Cardiac atrium fibroblast (primary cell): Measurements from ENCODE around the genes XIRP1 and MYRIP.

DNA sequence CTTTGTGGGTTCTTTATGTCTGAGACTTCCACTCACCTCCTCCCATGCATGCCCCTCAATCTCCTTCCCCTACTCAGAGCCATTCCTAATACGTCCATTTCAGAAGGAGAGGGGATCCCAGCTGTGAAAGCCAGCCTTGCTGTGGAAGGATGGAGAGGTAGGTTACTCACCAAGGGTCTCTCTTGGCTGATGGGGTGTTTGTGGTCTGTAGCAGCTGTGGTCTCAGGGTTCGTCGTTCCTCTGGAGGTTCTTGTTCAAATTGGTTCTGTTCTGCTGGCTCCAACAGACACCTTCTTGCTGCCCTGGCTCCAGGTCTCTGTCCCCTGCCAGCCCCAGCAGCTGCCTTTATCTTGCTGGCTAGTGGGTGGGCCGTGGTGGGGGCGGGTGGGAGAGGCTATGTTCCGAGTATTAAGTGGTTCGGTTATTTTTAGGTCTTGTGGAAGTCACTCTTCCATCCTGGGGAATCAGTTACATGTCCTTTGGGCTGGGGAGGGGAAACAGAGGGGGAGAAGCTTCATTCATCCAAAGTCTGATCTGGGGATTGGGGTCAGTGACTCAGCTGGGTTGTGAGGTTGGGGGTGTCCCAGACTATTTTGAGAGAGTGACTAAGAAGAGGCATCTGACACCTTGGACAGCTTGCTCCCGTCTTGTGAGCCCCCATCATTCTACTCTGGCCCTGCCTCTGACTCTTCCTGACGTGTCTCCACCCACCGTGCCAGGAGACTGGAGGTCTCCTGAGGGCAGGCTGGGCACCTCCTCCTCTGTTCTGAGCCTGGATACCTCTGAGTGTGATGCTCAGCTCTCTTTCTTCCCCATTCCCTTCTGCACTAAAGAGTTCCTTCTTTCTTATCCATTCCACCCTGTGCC is at the start of gene XIRP1:
TSS of gene XIRP1 (minus strand) at position 320 of the 867 bp plus-strand sequence.
- RAMPAGE, long total RNA: no peak

DNA sequence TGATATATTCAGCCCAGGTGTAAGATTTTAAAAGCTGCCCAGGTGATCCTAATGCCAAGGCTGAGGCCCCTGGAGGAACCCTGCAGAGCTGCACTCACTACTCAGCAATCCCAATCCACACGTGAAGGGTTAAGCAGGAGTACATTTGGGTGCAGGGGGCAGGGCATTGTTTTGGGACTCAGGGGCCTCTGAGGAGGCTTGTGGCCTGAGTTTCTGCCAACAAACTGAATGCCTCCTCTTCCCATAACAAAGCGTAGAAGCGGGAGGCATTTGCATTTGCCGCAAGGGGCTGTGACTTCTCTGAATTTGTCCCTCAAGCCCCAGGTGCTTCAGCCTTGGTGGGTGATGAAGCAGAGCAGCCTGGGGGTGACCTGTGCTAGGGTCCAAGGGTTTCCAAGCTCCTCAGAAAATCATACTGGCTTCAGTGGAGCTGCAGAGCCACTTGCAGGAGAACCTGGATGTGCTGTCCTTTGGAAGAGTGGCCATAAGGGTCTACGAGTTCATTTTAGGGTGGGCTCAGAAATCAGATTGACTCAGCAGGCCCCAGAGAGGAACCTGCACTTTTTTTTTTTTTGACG is 1.6 kb upstream of the RPSA start:
- RAMPAGE, long total RNA: no peak

DNA sequence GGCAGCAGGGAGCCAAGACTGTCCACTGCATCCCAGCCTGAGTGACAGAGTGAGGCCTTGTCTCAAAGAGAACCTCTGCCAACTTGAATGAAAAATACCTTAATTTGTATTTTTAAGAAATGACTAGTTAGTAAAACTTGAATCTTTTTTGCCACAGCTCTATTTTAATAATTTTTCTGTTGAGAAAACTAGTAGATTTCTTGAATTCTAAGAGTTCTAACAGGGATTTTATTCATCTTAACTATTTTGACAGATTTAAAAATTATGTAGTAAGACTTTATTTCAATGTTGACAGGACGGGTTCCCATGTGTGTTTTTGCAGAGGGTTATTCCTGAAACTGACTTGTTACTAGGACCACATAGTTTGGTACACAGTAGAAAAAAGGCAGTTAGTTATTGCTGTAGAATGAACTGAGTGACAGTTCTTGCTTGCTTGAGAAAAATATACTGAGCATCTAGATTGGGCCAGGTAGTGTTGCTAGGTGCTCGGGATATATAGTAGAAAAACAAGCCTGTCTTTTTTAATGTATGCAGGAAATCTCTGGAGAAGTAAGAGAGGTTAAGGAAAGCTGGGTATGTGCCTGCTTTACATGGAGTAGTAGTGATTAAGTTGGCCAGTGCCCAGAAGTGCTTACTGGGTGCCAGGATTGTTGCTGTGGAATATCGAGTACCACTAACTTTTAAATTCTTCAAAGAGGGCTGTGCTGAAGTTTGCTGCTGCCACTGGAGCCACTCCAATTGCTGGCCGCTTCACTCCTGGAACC is 3.7 kb downstream of the RPSA start:
- RAMPAGE, long total RNA: no peak

- RAMPAGE, long total RNA: no peak
Observed at GRCh38 chr3:39428761-39429301, 22.3 kb downstream of the RPSA start.

- RAMPAGE, long total RNA: no peak
Observed at GRCh38 chr3:39808987-39810263, at the start of gene MYRIP. MYRIP (plus strand) TSS chr3:39809609.

GRCh38 chr3:40044067-40044556 is 234.7 kb downstream of the MYRIP start:
- RAMPAGE, long total RNA: no peak

GRCh38 chr3:40189667-40190577 is 119.6 kb upstream of the EIF1B start:
- RAMPAGE, long total RNA: no peak

DNA sequence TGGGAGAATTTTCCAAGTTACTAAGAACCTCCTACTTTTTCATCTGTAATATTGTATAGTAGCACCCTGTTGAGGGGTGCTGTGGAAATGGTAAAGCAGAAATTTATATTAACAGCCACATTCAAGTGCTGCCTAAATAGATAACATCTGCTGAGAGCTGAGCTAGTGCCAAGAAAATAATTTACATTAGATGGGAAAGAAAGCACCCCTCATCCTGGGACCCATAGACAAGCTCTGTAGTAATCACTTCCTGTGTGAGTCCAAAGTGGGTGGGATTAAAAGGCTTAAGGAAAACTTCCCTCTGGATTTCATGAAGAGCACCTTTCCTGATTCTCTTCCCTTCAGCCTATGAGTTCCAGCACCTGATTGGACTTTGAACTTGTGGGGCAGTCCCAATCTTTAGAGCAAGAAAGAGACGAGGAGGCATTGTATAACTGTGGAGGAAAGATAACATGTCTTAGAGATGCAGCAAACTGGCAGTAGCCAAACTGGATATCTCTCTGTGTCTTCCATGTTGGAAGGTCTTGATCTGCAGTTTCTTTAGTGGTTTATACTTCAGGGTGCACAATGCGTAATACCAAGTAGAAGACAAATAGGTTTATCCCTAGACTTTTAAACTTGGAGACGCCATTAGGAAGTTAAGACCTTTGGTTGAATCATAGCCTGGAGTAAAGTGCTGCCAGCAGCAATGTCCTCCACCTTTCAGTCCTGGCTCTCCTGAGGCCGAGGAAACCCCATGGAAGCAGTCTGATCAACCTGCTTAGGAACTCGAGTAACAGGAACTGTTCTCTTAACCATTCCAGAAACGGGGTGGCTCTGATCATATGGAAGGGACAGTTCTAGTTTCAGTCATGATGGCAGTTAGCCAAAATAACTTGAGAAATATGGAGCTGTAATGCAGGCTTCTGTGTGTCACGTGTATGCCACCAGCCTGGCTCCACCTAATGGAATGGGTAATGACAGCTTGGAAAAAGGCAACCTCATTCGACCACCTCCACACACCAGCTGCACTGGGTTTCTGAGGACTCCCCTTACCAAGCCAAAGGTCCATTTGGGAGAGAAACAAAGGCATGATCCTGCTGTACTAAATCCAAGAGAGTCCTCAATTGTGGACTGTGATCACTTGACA is 4.6 kb downstream of the EIF1B start:
- RAMPAGE, long total RNA: no peak

GRCh38 chr3:40444137-40444503 is 13.0 kb upstream of the RPL14 start:
- RAMPAGE, long total RNA: no peak

DNA sequence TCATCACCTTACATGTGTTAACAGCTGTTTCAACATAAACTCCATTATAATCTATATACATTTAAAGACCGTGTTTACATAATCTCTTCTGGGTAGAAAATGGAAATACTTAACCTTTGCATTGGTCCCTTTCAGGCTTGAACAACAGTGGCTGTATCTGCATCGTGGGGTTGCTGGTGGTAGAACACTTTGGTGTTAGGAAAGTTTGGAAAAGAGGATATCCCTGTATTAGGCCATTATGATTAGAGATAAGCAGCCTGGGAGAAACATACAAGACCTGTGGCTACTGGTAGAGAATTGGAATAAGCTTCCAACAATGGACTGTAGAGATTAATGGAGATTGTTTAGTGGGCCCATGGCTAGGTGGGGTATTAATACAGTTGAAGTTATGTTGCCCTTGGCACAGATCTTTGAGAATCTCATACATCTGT is 8.7 kb downstream of the ZNF621 start:
- RAMPAGE, long total RNA: no peak

- RAMPAGE, long total RNA: no peak
Observed at GRCh38 chr3:41117376-41118101, 81.8 kb upstream of the CTNNB1 start.

GRCh38 chr3:41201699-41201967 is 2.3 kb downstream of the CTNNB1 start:
- RAMPAGE, long total RNA: no peak

DNA sequence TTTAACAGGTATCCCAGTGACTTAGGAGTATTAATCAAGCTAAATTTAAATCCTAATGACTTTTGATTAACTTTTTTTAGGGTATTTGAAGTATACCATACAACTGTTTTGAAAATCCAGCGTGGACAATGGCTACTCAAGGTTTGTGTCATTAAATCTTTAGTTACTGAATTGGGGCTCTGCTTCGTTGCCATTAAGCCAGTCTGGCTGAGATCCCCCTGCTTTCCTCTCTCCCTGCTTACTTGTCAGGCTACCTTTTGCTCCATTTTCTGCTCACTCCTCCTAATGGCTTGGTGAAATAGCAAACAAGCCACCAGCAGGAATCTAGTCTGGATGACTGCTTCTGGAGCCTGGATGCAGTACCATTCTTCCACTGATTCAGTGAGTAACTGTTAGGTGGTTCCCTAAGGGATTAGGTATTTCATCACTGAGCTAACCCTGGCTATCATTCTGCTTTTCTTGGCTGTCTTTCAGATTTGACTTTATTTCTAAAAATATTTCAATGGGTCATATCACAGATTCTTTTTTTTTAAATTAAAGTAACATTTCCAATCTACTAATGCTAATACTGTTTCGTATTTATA is 24.7 kb downstream of the CTNNB1 start:
- RAMPAGE, long total RNA: no peak

DNA sequence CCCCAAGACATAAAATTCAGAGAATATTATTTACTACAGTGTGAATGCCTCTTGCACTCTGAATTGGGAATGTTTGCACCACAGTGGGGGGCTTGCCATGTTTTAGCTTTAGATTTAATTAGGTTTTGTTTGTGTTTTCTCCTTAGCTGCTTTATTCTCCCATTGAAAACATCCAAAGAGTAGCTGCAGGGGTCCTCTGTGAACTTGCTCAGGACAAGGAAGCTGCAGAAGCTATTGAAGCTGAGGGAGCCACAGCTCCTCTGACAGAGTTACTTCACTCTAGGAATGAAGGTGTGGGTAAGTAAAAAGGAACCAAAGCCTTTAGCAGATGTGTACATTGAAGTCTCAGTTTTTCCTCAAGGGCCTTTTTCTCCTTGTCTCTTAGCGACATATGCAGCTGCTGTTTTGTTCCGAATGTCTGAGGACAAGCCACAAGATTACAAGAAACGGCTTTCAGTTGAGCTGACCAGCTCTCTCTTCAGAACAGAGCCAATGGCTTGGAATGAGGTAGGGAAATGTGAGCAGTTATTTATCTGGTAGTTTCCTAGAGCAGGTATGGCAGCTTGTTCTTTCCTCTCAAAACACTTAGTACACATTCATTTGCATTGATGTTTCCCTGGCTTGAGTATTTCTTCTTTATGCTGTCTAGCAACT is 37.0 kb downstream of the CTNNB1 start:
- RAMPAGE, long total RNA: no peak

DNA sequence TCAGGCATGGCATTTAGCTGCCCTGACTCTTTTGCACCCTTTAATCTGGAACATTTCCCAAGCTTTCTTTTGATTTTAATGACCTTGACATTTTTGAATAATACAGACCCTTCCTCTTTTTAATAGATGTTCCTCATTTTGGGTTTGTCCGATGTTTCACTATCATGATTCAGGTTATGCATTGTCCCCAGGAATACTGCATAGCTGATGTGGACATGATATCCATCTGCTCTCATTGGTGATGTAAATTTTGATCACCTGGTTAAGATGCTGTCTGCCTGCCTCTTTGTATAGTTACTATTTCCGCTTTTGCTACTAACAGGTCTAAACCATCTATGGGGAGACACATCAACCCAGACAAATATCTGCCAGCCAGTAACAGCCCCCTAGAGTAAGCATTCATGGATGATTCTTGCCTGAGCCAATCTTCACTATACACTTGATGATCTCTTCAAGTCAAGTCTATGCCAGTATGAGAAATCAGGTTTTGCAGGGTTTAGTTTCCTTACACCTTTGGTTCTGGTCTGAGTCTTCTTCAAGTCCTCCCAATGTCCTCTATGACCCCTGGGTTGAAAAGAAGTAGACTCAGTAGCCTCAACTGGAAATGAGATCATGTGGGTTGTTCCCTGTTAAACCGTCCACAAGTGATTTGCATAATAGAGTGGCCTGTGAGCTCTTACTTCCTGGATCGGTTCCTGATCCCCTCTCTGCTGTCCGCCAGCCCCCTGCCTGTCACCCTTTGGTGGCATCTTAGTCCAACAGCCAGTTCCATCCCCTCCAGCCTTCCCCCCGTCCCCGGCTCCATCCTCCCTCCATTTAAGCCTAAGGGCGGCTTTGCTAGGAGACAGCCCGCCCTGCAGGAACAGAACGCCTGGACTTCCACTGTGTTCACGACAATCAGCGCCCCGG is 50.8 kb upstream of the ULK4 start:
- RAMPAGE, long total RNA: no peak

- RAMPAGE, long total RNA: no peak
Observed at GRCh38 chr3:42013308-42014157, 51.6 kb upstream of the ULK4 start.

GRCh38 chr3:42035350-42036402 is 55.5 kb upstream of the TRAK1 start:
- RAMPAGE, long total RNA: no peak

GRCh38 chr3:42061457-42062536 is 29.4 kb upstream of the TRAK1 start:
- RAMPAGE, long total RNA: no peak

DNA sequence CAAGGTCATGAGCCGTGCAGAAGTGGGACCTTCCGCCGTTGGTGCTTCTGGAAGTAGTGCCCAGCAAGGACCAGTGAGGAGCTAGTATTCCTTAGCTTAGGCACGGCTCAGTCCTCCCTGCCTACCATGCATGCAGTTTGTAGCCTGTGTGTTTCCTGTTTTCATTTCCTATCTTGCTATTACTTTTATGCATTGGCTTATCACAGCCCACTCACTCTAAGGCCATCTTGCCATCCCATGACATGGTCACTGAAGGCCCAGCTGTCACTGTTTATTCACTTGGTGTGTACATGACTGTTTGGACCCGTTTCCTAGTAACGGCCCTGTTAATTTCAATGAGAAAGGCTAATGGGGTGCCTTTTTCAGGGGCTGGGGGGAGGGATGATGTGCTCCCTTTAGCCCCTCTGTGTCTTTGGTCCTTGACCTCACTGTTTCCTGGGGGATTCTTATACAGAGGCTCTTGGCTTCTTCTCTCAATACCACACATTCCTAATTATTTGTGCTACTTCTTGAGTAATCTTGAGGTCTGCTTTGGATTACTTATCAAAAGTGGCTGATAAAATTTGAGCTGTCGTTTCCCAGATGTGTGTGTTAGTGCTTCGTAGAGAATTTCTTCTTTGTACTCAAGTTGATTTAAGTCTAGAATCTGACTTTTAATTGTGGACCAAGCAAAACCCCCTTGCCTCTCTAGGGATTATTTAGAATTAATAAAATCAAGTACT is 24.5 kb upstream of the TRAK1 start:
- RAMPAGE, long total RNA: no peak

GRCh38 chr3:42070926-42071386 is 20.2 kb upstream of the TRAK1 start:
- RAMPAGE, long total RNA: no peak